Ovary (tissue), 7 donors: ENCODE data around the genes IGSF6, HS3ST2 and SCNN1B.

DNA sequence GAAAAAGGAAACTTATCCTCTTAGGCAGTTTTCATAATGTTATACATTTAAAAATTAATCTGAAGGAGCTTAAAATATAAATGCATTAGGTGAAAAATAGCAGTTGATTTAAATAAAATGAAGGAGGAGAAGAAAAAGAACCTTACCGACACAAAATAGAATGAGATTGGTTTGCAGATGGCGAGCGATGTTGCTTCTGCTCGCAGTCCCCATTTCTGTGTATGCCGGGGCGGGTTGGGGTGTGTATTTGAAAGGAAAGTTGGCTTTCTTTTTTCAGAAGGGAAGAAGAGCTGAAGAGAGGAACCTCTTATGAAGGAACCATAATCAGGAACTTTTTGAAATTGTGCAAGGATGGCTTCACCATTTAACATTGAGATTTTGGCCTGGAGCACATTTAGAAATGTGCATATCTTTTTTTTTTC is at the start of gene IGSF6:
Gene IGSF6 (minus strand): TSS at position 223 of the 422 bp plus-strand sequence.
- PRO-cap, 7 experiments, result peak in 3 of 7 experiments; most common plus-strand start position 276 of the sequence (in 1); most common minus-strand start position 223 of the sequence (in 3)
- RAMPAGE, long total RNA, 2 experiments, result start-site peak on the minus strand in 1 of 2 experiments, centred at position 223 of the sequence, 5 reads per replicate

DNA sequence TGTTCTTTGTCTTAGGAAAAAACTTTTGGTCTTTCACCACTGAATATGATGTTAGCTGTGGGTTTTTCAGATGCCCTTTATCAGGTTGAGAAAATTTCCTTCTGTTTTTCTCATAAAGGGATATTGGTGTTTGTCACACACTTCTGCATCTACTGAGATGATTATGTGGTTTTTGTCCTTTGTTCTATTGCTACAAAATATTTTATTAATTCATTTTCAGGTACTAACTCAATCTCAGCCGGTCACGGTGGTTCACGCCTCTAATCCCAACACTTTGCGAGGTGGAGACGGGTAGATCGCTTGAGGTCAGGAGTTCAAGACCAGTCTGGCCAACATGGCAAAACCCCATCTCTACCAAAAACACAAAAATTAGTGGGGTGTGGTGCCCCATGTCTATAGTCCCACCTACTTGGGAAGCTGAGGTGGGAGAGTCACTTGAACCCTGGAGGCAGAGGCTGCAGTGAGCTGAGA is 49.2 kb downstream of the NPIPB4 start:
- PRO-cap, 7 experiments, result no peak in any of the 7 experiments
- RAMPAGE, long total RNA, 2 experiments, result no peak in any of the 2 experiments

- PRO-cap, 7 experiments, result no peak in any of the 7 experiments
- RAMPAGE, long total RNA, 2 experiments, result no peak in any of the 2 experiments
These were observed 4.1 kb downstream of the UQCRC2 start for GRCh38 chr16:21957250-21957677.

- PRO-cap, 7 experiments, result no peak in any of the 7 experiments
- RAMPAGE, long total RNA, 2 experiments, result no peak in any of the 2 experiments
These were observed 6.6 kb downstream of the MOSMO start for GRCh38 chr16:22014397-22014990.

GRCh38 chr16:22297683-22298919 is 892 bp downstream of the POLR3E start:
- PRO-cap, 7 experiments, result peak in 7 of 7 experiments; most common plus-strand start chr16:22297935 (in 3); most common minus-strand start chr16:22297881 (in 7)
- RAMPAGE, long total RNA, 2 experiments, result no peak in any of the 2 experiments

- PRO-cap, 7 experiments, result no peak in any of the 7 experiments
- RAMPAGE, long total RNA, 2 experiments, result no peak in any of the 2 experiments
These were observed 16.4 kb downstream of the CDR2 start for GRCh38 chr16:22357572-22358789.

DNA sequence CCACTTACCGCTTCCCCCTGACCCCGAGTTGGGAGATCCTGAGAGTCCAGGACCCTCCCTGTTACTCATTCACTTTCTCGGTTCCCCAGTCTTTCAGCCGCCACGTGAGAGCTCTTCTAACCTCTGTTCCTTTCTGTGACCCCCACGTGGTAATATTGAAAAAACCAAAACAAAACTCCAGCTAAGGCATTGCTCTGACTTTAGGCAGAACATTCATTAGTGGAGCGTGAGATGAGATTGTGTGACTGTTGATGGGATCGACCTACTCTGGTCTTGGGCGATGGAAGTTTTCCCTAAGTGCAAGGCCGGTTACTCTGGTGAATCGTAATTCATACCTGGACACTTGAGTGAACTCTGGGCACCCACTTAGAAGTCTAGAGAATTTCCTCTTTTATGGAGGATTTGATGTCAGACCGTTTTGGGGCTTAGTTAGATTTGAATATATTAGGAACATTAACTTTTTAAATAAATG is 63.4 kb upstream of the CDR2 start:
- PRO-cap, 7 experiments, result peak in 2 of 7 experiments; most common minus-strand start position 63 of the sequence (in 1)
- RAMPAGE, long total RNA, 2 experiments, result no peak in any of the 2 experiments

DNA sequence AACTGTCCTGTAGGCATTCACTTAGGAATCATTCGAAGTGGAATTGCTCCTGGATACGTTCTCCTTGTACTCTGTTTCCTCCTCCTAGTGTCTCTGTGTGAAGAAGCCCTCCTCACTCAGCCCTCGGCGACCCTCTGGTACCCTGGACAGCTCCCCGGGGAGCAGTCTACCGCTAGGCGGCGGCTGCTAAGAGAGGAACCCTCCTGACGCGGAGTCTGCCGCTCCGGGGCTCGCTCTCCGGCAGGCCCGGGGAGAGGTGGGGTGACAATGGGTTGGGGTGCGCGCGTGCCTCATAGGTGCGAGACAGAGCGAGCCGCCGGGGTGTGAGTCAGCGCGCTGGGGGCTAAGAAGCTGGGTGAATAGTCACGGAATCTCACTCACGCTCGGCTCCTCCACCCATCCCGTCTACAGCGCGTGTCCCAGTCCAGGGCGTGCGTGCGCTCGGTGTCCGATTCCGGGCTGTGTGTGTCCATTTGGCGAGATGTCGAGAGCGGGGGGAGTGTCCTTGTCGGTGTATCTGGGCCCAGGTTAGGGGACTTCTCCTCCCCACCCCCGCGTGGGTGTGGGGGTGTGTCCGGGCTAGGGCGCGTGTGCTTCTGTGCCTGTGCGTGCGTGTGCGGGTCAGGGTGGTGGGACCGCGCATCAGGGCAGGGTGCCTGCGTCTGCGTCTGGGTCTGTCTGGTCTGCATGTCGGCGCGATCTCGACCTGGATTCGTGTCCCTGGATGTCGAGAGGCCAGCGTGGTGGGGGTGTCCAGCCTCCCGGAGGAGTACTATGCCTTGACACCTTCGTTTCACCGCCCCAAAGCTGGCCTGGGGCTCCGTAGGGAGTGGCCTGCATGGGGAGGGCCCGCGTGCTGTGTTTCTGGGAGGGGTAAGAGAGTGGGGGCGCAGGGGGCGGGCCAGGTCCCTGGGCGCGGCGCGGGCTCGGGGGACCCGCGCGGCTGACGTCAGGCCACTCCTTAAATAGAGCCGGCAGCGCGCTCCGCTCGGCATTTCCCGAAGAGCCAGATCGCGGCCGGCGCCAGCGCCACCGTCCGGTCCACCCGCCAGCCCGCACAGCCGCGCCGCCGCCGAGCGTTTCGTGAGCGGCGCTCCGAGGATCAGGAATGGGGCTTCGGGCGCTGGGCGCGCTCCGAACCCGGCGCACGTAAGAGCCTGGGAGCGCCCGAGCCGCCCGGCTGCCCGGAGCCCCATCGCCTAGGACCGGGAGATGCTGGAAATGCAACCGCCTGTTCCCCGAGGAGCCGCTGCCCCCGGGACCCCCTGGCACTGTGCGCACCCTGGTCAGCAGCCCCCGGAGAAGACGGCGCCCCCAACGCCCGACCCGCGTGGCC is at the start of gene HS3ST2:
Gene HS3ST2 (plus strand): TSS at position 991 of the 1,336 bp plus-strand sequence.
- PRO-cap, 7 experiments, result peak in 5 of 7 experiments; most common plus-strand start position 995 of the sequence (in 3)
- RAMPAGE, long total RNA, 2 experiments, result no peak in any of the 2 experiments

- PRO-cap, 7 experiments, result no peak in any of the 7 experiments
- RAMPAGE, long total RNA, 2 experiments, result no peak in any of the 2 experiments
These were observed 98.5 kb downstream of the HS3ST2 start for GRCh38 chr16:22912600-22912799.

DNA sequence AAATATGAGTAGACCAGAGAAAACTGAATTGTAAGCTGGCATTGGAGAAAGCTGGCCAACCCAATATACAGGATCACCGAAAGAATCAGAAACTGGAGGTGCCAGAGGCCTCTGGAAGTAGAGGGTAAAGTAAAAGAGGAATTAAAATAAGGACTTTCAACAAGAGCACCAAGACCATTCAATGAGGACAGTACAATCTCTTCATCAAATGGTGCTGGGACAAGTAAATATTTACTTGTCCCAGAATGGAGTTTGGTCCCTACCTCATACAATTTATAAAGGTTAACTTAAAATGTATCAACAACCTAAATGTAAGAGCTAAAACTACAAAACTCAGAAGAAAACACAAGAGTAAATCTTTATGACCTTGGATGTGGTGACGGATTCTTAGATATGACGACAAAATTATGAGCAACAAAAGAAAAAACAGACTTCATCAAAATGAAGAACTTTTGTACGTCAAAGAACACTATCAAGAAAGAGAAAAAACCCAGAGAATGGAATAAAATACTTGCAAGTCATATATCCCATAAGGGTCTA is 56.4 kb downstream of the USP31 start:
- PRO-cap, 7 experiments, result no peak in any of the 7 experiments
- RAMPAGE, long total RNA, 2 experiments, result no peak in any of the 2 experiments

- PRO-cap, 7 experiments, result no peak in any of the 7 experiments
- RAMPAGE, long total RNA, 2 experiments, result no peak in any of the 2 experiments
These were observed 15.0 kb downstream of the USP31 start for GRCh38 chr16:23134179-23134645.

GRCh38 chr16:23258298-23258795 is 43.8 kb upstream of the SCNN1B start:
- PRO-cap, 7 experiments, result no peak in any of the 7 experiments
- RAMPAGE, long total RNA, 2 experiments, result no peak in any of the 2 experiments

DNA sequence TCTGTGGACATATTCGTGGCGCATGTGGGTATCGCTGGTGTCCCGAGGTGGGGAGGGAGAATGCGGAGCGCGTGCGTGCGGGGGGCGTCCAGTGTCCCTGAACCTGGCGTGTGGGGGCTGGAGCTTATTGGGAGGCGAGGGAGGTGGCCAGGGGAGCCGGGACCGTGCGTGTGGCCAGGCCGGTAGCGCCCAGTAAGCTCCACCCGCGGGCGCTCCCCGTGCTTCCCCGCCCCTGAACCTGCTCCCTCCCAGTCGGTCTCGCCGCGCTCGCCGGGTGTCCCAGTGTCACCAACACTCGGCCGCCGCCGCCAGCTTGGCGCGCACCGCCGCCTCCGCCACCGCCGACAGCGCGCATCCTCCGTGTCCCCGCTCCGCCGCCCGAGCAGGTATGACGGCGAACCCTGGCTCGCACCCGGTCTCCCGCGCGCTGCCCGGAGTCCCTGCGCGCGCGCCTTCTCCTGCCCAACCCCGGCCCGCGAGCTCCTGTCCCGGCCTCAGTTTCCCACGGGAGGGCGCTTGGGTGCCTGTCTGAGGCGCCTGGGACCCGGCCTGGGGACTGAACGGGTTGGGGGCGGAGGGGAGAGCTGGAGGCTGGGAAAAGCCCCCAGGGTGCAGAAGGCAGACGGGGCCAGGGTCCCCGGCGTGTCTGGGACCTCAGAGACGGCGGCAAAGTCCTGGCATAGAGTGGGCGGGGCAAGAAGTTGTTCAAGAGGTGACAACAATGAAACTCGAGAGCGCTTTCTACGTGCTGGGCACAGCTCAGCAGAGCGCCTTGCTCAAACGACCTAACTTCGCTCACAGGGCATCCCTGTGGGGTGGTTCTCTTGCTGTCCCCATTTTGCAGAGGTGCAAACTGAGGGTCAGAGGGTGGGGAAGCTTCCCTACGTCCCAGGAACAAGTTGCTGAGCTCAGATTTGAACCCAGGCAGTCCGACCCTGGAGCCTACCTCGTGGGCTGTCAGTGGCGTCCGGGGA is at the start of gene SCNN1B:
Gene SCNN1B (plus strand): TSS at position 251 of the 974 bp plus-strand sequence.
- PRO-cap, 7 experiments, result no peak in any of the 7 experiments
- RAMPAGE, long total RNA, 2 experiments, result start-site peak on the plus strand in 1 of 2 experiments, centred at position 288 of the sequence, 5 reads per replicate

DNA sequence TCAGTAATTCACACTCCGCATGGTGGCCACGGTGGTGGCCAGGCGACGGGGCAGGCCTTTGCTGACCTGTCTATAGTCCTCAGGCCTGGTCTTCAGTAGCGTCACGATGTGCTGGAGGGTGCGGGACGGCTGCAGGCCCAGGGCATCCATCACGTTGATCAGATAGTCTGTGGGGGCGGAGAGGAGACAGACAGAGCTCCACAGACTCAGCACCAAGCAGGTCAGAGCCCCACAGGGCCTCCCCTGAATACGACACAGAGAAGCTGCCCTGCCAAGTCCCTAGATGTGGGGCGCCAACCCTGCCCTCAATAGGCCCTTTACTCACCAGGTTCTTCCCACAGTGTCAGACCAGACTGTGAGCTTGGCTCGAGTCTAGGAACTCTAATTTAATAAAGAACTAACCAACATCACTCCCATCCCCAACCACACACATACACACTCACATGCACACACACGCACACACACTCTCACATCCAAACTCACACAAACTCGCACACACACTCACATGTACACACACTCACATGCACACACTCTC is 64.0 kb downstream of the COG7 start:
- PRO-cap, 7 experiments, result no peak in any of the 7 experiments
- RAMPAGE, long total RNA, 2 experiments, result no peak in any of the 2 experiments

- PRO-cap, 7 experiments, result no peak in any of the 7 experiments
- RAMPAGE, long total RNA, 2 experiments, result no peak in any of the 2 experiments
These were observed 12.1 kb upstream of the COG7 start for GRCh38 chr16:23464811-23465671.

DNA sequence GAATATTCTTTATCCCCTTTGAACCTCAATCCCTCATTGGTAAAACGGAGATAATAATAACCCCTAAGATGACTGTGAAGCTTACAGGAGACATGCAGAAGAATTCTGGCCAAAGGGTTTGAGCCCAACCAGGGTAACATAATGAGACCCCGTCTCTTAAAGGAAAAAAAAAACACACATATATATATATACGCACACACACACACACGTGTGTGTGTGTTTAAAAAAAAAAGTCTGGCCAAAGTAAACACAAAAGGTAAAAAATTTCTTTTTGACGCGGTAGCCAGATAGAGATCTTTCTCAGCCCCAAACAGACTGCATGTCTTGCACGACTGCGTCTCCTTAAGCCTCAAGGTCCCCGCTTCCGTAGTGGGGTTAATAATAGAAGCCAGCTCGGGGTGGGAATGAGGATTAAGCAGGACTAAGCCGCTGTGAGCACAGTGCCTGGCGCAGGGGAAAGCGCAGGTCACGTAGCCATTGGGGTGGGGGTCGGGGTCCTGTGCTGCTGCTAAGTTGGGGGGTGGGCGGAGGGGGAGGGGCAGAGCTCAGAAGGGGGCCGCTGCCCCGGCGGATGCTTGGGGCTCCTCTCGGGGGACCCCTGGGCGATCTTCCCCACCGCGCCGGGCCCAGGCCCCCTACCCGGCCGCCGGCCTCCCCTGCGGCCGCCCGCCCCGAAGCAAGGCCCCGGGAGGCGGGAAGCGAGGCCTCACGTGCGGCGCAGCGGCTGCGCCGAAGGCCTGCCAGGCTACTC is 551 bp downstream of the GGA2 start:
- PRO-cap, 7 experiments, result peak in 6 of 7 experiments; most common plus-strand start position 438 of the sequence (in 4); most common minus-strand start position 351 of the sequence (in 2)
- RAMPAGE, long total RNA, 2 experiments, result no peak in any of the 2 experiments

DNA sequence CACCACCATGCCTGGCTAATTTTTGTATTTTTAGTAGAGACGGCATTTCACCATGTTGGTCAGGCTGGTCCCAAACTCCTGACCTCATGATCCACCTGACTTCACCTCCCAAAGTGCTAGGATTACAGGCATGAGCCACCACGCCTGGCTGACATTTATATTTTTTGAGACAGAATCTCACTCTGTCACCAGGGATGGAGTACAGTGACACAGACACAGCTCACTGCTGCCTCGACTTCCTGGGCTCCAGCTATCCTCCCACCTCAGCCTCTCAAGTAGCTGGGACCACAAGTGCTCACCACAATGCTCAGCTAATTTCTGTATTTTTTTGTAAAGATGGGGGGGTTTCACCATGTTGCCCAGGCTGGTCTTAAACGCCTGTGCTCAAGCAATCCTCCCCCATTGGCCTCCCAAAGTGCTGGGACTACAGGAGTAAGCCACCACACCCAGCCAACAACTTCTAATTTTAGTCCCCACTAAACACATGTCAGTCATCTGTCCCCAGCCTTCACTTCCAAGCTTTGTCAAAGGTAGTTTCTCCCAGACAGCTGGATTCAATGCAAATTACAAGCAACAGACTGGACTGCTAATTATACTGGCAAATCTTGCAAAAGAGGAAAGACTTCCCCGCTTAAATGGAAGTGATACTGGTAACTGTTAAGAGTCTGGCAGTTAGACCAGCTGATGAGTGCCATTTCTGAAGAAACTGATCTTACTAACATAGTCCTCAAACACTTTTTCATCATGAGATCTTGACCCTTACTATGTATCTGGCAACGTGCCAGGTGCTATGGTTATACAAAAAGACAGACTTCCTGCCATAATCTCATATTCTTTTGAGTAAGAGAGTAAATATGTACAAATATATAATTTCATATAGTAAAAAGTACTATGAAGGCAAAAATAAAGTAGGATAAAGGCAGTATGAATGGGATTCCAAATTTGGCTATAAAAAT is 8.0 kb upstream of the GGA2 start:
- PRO-cap, 7 experiments, result no peak in any of the 7 experiments
- RAMPAGE, long total RNA, 2 experiments, result no peak in any of the 2 experiments

- PRO-cap, 7 experiments, result no peak in any of the 7 experiments
- RAMPAGE, long total RNA, 2 experiments, result no peak in any of the 2 experiments
These were observed 13.4 kb downstream of the UBFD1 start for GRCh38 chr16:23570664-23571676.

GRCh38 chr16:23859464-23859959 is 23.7 kb downstream of the PRKCB start:
- PRO-cap, 7 experiments, result no peak in any of the 7 experiments
- RAMPAGE, long total RNA, 2 experiments, result no peak in any of the 2 experiments

DNA sequence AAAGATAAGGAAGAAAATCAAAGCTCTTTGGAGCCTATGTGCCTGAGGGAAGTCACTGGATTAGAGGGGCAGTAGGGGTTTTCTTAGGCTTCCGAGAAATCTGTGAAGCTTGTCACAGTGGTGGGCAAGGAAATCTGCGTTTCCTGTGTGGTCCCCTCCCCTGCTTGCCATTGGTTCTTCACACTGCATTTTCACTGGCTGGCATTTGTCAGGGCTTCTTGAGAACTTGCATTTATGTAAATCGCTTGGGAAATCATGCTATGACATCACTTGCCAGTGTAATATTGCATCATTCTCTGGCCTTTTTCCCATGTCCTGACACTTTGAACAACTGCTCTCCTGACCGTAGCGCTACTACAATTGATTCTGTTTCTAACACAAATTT is 1.8 kb downstream of the CACNG3 start:
- PRO-cap, 7 experiments, result no peak in any of the 7 experiments
- RAMPAGE, long total RNA, 2 experiments, result no peak in any of the 2 experiments